A549 (cell line): ENCODE measurements around the genes DDR1 and VARS2.

DNA sequence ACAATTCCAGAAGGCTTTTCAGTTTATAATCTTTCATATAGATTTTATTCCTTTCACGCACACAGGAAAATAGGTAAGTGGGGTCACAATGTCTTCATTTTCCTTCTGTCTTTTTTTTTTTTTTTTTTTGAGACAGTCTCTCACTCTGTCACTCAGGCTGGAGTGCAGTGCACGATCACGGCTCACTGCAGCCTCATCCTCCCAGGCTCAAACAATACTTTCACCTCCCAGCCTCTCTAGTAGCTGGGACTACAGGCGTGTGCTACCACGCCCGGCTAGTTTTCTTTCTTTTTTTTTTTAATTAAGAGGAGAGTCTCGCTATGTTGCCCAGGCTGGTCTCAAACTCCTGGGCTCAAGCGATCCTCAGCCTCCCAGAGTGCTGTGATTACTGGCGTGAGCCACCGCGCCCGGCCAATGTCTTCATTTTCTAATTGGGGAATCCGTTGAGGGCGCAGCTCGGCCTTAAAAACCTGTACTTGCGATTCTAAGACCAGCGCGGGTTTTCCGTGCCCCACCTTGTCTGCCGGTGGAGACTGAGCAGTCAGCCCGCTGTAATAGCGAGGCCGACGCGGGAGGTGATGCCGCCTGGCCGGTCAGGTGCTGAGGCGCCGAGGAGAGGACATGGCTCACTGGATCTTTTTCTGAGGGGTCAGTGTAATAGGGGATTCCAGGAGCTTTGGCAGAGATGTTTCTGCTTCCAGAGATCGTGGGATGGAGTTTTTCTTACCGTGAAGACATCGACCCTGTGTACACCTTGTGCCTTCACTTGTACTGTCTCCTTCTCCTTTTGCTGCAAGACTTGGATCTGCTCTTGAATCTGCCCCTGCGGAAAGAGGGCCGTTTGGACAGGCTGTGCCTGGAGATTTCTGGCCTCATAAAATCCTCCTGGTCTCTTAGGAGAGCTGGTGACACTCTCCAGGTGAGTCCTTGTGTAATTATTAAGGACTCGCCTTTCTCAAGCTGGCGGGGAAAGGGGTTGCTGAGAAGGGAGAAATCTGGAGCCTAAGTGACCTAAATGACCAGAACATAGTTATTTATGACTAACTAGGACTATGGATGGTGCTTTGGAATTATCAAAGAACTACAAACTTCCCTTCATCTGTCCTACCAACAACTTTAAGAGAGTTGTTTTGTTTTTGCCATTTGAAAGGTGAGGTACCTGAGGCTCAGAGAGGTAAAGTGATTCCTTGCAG is 1.6 kb downstream of the TRIM31 start:
- PRO-cap, result no peak
CAGE:
- cytosol, long polyA plus RNA, result no peak
- long polyA plus RNA, result no peak
- nucleus, long polyA plus RNA, result no peak

- PRO-cap, result no peak
CAGE:
- cytosol, long polyA plus RNA, result no peak
- long polyA plus RNA, result no peak
- nucleus, long polyA plus RNA, result no peak
Observed at GRCh38 chr6:30185546-30186775, 22.6 kb downstream of the TRIM15 start.

GRCh38 chr6:30284399-30285004 is 42.2 kb upstream of the TRIM39 start:
- PRO-cap, result no peak
CAGE:
- cytosol, long polyA plus RNA, result no peak
- long polyA plus RNA, result no peak
- nucleus, long polyA plus RNA, result no peak

GRCh38 chr6:30289898-30290590 is 36.7 kb upstream of the TRIM39 start:
- PRO-cap, result no peak
CAGE:
- cytosol, long polyA plus RNA, result no peak
- long polyA plus RNA, result no peak
- nucleus, long polyA plus RNA, result no peak

- PRO-cap, result no peak
CAGE:
- cytosol, long polyA plus RNA, result no peak
- long polyA plus RNA, result no peak
- nucleus, long polyA plus RNA, result no peak
Observed at GRCh38 chr6:30300285-30301131, 26.2 kb upstream of the TRIM39 start.

DNA sequence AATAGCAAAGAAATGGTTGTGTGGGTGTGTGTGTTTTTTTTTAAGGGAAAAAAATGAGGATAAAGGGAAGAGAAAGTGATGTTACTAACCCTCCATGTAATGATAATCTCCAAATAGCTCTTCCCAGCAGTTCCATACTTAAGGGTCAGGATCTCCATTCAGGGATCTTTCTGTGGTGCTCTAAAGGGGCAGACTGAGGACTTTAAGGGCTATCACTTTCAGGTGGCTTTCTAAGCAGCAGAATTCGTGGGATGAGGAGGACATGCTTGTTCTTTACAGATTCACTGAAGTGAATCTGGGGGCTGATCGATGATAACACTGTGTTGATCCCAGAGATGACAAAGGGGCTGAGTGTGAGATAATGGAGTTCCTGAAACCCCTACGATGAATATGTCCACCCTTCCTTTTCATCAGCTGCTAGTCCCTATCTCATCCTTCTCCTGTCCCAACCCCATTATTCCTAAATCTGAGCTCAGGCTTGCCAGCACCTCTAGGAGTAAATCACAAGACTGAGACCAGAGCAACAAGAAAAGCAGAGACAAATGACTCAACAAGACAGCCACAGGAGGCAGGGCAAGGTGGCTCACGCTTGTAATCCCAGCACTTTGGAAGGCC is 16.8 kb upstream of the TRIM39 start:
- PRO-cap, result no peak
CAGE:
- cytosol, long polyA plus RNA, result no peak
- long polyA plus RNA, result no peak
- nucleus, long polyA plus RNA, result no peak

DNA sequence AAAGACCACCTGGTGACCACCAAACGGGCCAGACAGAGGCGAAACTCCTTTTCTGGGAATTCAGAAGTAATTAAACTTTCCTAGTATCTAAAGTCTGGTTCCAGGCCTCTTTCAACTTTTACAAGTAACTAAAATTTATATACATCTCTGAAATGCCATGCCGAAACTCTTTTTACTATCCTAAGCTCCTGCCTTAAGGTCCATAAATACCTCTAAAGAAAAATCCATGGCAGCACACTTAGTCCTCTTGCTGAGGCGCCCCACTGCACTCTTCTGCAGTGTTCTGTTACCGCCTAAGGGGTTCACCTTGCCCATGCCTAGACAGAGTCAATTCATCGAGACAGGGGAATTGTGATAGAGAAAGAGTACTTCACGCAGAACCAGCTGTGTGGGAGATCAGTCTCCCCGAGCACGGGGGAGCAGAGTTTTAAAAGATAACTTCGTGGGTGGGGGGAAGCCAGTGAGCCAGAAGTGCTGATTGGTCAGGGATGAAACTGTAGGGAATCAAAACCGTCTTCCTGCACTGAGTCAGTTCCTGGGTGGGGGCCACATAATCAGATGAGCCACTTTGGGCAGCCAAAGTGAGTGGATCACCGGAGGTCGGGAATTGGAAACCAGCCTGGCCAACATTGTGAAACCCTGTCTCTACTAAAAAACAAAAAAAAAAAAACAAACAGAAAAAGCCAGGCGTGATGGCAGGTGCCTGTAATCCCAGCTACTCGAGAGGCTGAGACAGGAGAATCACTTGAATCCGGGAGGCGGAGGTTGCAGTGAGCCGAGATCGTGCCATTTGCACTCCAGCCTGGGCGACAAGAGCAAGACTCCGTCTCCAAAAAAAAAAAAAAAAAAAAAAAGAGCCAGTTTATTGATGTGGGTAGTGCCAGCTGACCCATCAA is 4.3 kb upstream of the TRIM39 start:
- PRO-cap, result no peak
CAGE:
- cytosol, long polyA plus RNA, result no peak
- long polyA plus RNA, result no peak
- nucleus, long polyA plus RNA, result no peak

DNA sequence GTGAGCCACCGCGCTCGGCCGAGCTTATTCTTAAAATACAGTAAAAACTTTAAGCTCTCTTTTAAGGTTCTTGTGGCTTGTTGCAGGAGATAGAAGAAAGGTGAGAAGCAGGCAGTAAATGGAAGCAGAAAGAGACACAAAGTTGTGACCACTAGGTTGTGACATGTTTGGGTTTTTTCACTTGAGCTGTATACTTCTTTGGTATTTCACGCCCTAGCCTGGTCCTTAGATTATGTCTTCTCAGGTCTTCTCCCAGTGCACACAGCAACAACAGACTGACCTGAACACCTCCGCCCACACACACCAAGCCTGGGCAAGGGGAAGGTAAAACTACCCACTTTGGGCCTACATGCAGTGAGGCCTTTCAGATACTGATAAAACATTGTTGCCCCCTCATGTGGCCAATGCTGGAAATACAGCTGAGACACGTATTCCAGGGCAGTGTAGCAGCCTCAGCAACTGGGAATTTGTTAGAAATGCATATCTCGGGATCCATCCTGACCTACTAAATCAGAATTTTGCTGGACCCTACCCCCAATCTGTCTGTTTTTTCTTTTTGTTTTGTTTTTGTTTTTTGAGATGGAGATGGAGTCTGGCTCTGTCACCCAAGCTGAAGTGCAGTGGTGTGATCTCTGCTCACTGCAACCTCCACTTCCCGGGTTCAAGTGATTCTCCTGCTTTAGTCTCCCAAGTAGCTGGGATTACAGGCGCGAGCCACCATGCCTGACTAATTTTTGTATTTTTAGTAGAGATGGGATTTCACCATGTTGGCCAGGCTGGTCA is 19.7 kb downstream of the PPP1R10 start:
- PRO-cap, result no peak
CAGE:
- cytosol, long polyA plus RNA, result no peak
- long polyA plus RNA, result no peak
- nucleus, long polyA plus RNA, result no peak

DNA sequence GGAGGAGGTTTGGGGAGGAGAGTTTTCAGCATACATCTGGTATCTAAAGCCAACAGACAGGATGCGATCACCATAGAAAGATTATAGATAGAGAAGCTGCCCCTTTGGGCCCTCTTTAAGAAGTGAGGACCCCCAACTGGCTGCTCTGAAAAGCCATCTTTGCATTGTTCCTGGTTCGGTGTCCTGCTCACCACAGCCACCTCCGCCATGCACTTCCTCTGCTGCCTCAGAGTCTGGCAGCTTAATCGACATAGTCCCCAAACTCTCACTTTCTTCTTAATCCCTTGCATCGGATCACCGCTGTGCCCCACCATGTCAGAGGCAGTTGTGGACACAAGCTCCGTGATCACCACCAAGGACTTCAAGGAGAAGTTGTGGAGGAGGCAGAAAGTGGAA is 6.6 kb downstream of the ATAT1 start:
- PRO-cap, result unidirectional peak, plus-strand start at position 135 of the sequence
CAGE:
- cytosol, long polyA plus RNA, result no peak
- long polyA plus RNA, result no peak
- nucleus, long polyA plus RNA, result no peak

DNA sequence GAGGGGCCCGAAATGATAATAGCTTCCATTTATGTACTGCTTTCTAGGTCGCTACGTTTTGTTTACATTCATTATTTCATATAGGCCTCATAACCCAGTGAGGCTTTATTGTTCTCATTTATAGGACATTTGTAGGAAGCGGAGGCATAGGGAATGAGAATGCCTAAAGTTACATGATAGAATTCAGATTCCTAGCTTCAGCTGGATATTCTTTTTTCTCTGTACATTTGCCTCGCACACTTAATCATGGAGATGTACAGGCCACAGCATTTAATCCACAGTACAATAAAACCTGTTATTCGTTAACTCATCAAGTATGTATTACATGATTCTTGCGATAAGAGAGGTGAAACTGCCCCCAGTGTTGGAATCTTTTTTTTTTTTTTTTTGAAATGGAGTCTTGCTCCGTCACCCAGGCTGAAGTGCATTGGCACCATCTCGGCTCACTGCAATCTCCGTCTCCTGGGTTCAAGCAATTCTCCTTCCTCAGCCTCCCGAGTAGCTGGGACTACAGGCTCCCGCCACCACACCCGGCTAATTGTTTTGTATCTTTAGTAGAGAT is 1.2 kb downstream of the C6orf136 start:
- PRO-cap, result no peak
CAGE:
- cytosol, long polyA plus RNA, result no peak
- long polyA plus RNA, result no peak
- nucleus, long polyA plus RNA, result no peak

GRCh38 chr6:30652712-30653888 is 6.2 kb downstream of the C6orf136 start:
- PRO-cap, result no peak
CAGE:
- cytosol, long polyA plus RNA, result no peak
- long polyA plus RNA, result no peak
- nucleus, long polyA plus RNA, result no peak

GRCh38 chr6:30678853-30680012 is 6.4 kb upstream of the DHX16 start:
- PRO-cap, result no peak
CAGE:
- cytosol, long polyA plus RNA, result no peak
- long polyA plus RNA, result no peak
- nucleus, long polyA plus RNA, result no peak

DNA sequence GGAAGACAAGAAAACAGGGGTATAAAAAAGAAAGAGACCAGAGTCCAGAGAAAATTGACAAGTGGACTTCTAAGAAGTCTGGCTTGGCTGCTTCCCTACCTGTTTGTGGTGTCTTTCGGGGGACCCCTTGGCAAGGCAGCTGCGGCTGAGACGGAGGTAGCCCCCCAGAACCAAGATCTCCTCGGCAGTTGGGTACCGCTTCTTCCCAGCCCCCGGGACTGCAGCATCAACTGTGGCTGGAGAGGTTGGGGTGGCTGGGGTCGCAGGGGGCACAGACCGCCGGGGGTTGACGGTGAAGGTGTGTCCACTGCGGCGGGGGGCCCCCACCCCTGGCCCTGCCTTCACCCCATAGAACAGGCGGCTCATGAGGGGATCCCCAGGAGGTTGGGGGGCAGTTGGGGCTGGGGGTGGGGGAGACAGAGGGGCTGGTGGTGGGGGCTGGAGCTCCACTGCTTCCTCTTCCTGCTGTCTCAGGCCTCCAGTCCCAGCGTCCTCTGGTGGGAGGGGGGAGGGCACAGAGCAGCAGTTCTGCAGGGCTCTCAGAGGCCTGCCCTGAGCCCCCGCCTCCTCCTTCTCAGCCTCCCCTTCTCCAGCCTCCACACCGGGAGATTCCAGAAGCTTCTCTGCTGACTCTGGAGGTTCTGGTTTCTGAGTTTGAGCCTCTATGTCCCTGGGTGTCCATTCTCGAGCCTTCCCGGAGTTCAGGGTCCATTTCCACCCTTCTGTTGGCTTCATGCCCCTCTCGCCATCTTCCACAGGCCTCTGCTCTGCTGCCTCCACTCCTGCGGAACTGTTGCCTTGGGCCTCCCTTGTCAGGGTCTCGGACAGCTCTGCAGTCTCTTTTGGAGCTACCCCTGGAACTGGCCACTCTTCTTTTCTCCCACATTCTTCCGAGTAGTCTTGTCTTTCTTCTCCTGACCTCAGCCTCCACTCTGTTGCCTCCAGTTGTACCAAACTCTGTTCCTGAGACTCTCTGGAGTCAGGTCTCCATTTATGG is 1.8 kb downstream of the PPP1R18 start:
- PRO-cap, result no peak
CAGE:
- cytosol, long polyA plus RNA, result start-site peak on the minus strand centred at position 182 of the sequence, 148 bp wide, 38 and 19 reads in 2 replicates; start-site peak on the minus strand centred at position 798 of the sequence, 264 bp wide, 17 and 25 reads in 2 replicates
- long polyA plus RNA, result no peak
- nucleus, long polyA plus RNA, result no peak

- PRO-cap, result no peak
CAGE:
- cytosol, long polyA plus RNA, result no peak
- long polyA plus RNA, result no peak
- nucleus, long polyA plus RNA, result no peak
Observed at GRCh38 chr6:30704298-30705193, 12.5 kb downstream of the MDC1 start.

DNA sequence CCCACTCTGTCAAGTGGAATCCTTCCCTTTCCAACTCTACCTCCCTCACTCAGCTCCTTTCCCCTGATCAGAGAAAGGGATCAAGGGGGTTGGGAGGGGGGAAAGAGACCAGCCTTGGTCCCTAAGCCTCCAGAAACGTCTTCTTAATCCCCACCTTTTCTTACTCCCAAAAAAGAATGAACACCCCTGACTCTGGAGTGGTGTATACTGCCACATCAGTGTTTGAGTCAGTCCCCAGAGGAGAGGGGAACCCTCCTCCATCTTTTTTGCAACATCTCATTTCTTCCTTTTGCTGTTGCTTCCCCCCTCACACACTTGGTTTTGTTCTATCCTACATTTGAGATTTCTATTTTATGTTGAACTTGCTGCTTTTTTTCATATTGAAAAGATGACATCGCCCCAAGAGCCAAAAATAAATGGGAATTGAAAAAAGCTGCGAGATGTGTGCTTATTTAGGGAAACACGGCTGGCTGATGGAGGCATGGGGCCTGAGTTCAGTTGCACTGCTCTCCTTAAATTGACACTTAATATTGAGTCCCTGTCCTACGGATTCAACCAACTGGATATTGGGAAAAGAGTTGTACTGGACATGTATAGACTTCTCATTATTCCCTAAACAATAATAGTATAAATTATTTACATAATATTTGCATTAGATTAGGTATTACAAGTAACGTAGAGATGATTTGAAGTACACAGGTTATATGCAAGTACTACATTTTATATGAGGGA is 5.0 kb downstream of the TUBB start:
- PRO-cap, result no peak
CAGE:
- cytosol, long polyA plus RNA, result no peak
- long polyA plus RNA, result no peak
- nucleus, long polyA plus RNA, result no peak

- PRO-cap, result no peak
CAGE:
- cytosol, long polyA plus RNA, result no peak
- long polyA plus RNA, result no peak
- nucleus, long polyA plus RNA, result no peak
Observed at GRCh38 chr6:30741400-30742024, 975 bp downstream of the FLOT1 start.

DNA sequence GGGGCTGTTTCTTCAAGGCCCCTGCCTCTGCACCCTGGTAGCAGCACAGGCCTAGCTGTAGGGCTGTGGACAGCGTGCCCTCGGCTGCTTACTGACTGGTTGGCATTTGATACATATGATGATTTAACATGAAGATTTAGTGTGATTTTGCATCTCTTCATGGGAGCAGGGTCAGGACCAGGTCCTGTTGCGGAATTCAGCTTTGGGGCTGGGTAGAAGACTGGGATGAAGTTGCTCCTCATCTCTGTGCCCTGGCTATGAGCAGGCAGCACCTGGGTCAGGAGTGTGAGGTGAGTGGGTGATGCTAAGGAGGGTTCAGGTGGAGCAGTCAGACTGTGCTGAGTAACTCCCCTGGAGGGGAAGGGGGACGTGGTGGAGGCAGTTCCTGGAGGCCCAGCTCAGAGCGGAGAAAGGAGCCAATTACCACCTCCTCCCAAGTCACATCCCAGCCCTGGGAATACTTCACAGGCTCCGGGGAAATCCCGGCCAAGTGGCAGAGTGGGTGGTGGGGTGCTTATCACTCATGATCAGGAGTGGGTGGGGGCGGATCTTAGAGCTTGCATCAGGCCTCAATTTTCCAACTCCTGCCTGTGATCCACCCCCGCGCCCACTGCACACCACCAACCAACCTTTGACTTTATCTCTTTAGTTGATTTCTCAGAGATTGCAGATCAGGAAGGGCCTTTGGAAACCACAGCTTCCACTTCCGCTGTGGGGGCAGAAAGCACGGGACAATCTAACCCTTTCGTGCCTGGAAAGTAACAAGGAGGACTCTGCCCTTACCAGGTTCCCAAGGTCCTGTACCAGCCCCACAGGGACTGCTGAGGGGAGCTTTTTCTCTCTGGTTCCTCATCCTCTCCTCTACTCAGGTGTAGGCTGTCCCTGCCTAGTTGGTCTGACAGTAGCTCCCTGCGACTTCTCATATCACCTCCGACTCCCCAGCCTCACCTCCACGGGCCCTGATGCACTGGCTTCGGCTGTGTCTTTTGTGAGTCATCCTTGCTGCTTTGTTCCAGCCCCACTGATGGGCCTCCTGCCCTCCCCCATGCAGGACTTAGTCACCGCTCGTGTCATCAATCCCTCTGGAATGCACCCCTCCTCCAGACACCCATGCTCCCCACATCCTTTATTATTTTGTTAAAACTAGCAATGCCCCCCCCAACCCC is 24.8 kb upstream of the IER3 start:
- PRO-cap, result no peak
CAGE:
- cytosol, long polyA plus RNA, result no peak
- long polyA plus RNA, result no peak
- nucleus, long polyA plus RNA, result no peak

DNA sequence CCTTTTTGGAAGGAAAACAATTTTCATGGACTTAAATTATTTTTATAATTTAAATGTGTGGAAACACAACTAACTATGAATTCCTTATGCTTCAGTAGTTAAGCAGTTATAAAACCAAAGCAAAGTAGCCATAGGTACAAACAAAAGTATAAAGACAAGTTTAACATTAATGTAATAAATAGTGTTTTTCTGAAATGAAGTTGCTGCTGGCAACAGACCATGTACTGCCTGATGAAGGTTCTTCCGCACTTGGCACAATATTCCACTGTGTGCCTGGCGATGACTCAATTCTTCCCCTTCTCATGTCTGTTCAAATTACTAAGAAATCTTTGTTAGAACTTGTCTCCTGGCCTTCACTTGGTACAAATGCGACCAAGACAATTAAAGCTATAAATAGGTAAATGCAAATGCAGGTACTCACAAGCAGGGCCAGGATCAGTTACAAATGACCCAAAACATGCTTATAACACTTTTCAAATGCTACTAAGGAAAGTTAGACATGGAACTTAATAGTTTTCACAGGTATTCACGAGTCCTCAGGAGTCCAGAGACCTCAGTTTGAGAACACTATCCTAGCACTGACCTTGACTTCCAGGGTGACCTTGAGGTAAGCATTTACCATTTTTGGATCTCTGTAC is 8.2 kb upstream of the DDR1 start:
- PRO-cap, result no peak
CAGE:
- cytosol, long polyA plus RNA, result no peak
- long polyA plus RNA, result no peak
- nucleus, long polyA plus RNA, result no peak

- PRO-cap, result no peak
CAGE:
- cytosol, long polyA plus RNA, result no peak
- long polyA plus RNA, result no peak
- nucleus, long polyA plus RNA, result no peak
Observed at GRCh38 chr6:30883655-30884743, at the start of gene DDR1. DDR1 (plus strand) TSS chr6:30884519.

DNA sequence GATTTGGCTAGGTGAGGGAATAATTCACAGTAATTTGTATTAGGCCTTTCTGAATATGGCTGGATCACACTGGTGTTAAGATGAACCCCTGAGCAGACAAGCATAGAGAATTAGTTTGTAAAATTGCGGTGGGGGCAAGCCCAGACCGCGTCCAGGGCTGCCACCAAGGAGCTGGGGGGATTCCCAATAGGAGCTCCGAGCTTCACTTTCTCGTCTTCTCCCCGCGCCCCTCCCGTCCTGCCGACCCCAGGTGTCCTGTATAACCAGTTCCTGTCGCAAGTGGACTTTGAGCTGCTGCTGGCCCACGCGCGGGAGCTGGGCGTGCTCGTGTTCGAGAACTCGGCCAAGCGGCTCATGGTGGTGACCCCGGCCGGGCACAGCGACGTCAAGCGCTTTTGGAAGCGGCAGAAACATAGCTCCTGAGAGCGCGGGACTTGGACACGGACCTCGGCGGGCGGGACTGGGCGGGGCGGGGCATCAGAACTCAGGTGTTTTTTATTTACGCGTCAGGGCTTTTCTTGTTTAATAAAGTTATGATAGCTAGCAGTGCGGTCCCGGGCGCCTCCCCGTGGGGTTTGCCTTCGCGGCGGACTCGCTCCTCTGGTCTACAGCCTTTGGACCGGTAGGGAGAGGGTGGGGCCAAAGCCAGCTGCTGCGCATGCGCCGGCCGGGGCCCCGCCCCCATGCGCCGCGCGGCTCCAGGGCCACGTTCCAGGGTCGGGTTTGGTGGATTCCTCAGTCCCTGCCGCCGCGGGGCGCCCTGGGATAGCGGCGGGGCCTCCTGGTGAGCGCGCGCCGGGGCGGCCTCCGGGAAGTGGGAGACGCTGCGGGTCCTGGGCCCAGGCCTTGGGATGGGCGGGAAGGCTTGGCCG is at the start of gene VARS2:
TSS of gene VARS2 (plus strand) at position 678 of the 872 bp plus-strand sequence.
- PRO-cap, result bidirectional peak, plus-strand start at position 738 of the sequence, minus-strand start at position 609 of the sequence
CAGE:
- cytosol, long polyA plus RNA, result no peak
- long polyA plus RNA, result no peak
- nucleus, long polyA plus RNA, result no peak